Trachea (tissue), 1 donor: ENCODE measurements around the gene LRRC34.

DNA sequence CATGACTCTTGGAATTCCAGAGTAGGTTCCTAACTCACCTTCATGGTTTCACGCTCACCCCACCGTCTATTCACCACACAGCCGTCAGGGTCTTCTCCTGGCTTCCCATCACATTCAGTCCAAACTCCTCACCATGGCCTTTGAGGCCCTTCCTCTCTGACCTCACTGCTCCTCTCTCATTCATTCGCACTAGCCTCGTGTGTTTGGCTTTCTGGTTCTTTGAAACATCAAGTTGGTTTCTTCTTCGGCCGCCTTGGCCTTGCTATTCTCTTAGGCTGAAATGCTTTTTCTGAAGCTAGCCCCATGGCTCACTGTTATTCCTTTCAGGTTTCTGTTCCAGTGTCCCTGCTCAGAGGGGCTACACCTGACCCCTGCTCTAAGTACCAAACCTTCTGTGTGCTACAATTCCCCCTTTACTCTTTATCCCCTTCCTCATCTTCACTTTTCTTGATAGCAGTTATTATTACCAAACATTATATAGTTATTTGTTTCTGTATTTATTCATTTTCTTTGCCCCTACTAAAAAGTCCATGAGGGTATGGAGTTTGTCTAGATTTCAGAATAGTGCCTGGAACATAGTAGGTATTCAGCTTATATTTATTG, 370.2 kb downstream of the MECOM start:
- PRO-cap, result no peak

DNA sequence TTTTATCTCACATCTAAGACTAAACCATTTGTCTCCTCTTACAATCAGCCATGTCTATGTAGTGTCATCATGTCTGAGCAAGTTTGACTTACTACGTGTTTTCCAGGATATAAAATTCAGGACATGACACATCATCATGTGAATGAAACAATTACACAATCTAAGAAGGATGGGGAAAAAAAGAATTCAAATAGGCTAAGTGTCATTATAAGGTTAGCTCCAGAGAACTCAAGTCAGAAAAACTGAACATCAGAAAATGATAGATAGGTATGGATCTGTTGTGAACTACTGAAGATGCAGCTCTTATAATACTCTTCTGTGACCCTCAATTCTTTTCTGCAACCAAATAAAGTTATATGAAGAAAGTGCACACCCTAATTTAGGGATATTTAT, 208.6 kb downstream of the MECOM start:
- PRO-cap, result no peak

DNA sequence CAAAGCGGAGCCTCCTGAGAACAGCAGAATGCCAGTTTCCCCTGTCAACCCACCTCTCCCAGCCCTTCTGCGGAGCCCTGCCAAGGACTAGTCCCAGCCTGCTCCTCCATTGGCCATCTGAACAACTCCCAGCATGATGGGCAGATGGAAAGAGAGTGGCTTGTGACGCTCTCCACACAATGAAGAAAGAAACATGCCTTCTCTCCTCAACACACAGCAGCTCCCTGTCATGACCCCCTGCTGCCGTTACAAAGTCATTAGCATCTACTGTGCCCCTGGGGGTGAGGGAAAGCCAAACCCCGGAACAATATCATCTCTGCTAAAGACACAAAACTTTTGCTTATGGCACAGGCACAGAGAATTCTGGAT, 33.6 kb downstream of the MECOM start:
- PRO-cap, result no peak

GRCh38 chr3:169699396-169700204, 36.1 kb upstream of the MECOM start:
- PRO-cap, result no peak

DNA sequence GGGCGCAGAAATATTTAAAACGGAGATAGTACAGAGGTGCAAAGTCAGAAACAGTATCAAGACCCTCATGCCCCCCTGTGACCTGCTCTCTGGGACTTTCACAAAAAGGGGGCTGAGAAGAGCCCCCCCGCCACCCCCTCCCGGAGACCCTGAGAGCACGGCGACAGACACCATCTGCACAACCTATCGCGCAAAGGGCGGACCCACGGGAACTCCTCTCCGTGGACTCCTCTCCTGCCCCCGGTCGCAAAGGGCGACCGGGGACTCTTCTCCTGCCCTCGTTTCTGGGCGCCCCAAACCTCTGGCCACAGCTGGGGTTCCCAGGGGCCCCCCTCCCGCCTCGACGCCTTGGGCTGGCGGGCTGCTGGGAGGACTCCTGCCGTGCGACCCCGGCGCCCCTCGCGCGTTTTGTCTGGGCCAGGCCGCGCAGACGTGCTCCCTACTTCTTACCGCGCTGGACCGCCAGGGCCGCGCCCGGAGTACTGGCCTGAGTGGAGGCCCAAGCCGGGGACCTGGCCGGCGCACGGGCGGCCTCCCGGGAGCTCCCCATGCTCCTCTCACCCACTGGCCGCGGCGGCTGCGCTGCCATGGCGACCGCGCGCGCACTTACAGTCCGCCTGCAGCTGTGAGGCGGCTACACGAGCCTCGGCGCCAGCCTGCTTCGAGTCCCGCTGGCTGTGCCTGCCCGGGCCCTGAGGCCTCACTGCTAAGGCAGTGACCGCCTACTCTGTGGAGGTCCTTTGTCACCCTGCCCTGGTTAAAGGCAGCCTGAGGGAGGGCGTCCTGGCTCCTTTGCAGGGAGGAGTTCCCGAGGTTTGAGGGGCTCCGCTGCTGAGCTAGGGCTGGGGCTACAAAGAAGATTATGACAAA, 475 bp upstream of the LRRIQ4 start:
- PRO-cap, result no peak

DNA sequence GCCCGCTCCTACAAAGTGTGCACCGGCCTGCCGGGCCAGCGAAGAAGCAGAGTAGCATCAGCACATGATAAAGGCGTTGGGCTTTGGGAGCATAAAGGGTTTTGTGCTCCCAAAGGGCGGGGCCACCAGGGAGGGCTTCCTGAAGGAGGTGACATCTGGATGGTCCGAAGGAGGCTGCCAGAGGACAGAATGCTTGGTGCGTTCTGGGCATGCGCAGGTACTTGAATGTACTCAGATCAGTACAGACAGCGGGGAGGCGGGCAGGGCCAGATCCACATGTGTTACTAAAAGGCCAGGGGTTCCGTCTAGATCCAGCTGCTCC, at the start of gene LRRC34:
Gene LRRC34 (minus strand): TSS at position 75 of the 322 bp plus-strand sequence.
- PRO-cap, result no peak

- PRO-cap, result no peak
These were observed 1.7 kb upstream of the LRRC31 start for GRCh38 chr3:169871350-169871849.

- PRO-cap, result bidirectional peak, plus-strand start at chr3:170038987, minus-strand start at chr3:170038953
These were observed 860 bp downstream of the GPR160 start for GRCh38 chr3:170038572-170039137.

GRCh38 chr3:170154347-170154940, 27.1 kb downstream of the PHC3 start:
- PRO-cap, result no peak

- PRO-cap, result no peak
These were observed 836 bp downstream of the PHC3 start for GRCh38 chr3:170180614-170181180.

GRCh38 chr3:170357810-170358726, 553 bp downstream of the SKIL start:
- PRO-cap, result bidirectional peak, plus-strand start at chr3:170358470, minus-strand start at chr3:170358202

DNA sequence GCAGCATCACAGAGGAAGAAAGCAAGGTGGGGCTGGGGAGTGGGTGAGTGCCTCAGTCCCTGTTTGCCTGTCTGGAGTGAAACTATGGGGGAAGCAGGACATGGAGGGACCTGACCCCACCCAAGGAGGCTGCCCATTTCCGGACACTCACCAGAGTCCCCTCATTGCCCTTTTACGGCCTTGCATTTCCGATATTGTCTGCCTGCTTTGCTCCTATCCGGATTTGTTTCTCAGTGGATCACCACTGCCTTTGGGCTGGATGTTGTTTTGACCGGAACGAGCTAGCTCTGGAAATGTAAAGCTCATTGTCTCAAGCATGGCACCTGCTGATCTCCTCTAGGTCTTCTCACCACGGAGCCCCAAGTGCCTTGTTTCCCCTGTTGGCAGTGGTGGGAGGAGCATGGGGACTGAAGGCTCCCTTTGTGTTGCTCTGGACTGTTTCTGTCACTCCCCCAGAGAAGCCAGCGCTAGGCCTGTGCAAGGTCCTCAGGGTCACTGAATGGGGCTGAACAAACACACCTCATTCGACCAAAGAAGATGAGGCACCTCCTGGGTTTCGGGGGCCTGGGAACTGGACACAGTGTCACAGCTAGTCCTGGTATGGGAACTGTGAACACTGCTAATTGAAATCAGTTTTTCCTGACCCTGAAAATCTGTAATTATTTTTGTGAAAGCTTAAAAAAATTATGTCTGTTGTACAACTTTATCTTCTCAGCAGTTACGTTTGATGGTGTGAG, 7.1 kb downstream of the CLDN11 start:
- PRO-cap, result no peak

GRCh38 chr3:170884150-170884992, 14.4 kb upstream of the RPL22L1 start:
- PRO-cap, result no peak

DNA sequence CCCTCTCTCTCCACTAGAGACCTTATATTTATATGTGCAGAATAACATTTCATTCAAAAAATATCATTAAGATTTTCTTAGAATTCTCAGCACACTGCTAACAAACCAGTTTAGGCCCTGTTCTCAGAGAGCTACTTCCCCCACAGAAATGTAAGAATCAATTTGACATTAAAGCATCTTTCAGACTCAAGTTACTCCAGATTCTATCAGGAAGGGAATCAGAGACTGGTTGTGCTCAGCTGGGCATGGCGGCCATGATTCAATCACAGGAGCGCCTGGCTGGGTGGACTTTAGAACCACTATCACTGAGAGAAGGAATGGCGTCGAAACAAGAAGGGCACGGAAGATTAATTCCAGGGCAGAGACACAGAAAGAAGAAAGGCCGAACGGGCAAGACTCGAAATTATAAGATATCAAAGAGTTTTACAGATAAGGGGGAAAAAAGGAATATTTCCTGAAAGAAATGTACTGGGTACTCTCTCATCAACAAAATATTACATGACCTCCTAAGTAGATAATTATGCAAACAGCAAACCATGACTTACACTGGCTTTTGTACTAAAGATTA, 6.2 kb downstream of the TNIK start:
- PRO-cap, result no peak

DNA sequence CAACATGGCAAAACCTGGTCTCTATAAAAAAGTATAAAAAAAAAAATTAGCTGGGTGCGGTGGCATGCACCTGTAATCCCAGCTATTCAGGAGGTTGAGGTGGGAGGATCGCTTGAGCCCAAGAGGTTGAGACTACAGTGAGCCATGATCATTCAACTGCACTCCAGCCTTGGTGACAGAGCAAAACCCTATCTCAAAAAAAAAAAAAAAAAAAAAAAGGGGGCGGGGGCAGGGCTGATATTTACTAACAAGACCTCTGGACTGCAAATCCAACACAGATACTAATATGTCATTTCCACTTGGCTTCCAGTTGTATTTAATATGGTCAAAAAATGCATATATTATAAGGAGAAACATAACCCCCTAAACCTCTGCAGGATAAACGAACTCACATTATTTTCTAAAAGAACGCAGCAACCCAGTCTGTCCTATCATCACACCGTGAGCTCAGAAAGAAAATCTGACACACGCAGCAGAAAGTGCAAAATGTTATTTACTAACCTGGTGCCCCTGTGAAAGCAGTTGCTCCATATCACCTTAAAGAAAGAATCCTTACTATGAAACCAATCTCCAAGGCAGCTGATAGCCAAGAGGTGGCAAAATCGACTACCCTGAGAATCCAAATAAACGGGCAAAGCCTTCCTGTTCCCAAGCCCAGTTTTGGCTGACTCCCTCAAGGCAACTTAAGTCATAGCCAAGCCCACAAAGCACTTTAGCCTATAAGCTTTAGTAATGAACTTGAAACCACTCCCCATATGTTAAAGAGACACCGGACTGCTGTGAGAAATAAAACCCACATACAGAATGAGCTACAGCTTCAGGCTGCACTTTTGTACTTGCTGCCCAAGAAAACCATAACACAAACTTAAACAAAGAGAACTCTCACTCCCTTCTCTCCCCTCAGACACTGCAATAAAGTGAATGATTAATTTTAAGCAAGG, 39.3 kb downstream of the PLD1 start:
- PRO-cap, result bidirectional peak, plus-strand start at position 789 of the sequence, minus-strand start at position 662 of the sequence

- PRO-cap, result no peak
These were observed 8.2 kb downstream of the PLD1 start for GRCh38 chr3:171801930-171802589.

DNA sequence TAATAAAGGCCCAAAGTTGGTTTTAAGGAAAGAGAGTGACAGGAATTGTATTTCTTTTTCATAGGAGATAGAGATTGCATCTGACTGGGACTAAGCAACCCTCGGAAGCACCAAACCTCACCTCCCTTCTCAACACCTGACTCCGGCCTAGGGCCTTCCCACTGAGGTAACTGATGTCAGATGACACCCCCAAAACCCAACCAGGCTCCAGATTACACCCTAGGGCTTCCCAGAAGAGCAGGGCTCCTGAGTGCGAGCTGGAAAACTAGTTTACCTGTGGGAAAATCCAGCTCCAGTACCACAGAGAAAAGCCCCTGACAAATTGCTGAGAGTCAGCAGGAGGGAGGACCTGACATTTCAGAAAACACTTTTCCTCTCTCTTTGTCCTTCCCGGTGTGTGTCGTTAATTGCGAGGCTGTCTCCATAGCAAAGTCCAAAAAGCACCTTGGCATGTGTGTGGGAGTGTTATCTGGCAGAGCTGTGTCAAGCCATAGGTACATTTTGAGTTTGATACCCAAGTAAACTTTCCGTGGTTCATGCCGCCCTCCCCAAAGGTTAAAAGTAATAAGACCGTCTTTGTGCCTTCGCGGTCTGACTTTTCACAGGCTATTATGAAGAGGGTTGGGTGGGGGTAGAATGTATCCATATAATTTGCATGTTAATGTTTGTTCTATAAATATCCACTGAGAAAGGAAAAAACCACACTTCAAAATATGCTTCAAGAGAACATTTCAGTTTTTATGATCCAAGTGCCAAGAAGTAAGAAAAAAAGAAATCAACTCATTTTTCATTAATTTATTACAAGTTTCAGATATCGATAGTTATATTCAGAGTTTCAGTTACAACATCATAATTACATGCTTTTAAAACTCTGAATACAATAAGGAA, 79.7 kb upstream of the FNDC3B start:
- PRO-cap, result no peak

- PRO-cap, result no peak
These were observed 13.1 kb downstream of the FNDC3B start for GRCh38 chr3:172052416-172053029.

GRCh38 chr3:172070029-172070886, 30.9 kb downstream of the FNDC3B start:
- PRO-cap, result no peak

DNA sequence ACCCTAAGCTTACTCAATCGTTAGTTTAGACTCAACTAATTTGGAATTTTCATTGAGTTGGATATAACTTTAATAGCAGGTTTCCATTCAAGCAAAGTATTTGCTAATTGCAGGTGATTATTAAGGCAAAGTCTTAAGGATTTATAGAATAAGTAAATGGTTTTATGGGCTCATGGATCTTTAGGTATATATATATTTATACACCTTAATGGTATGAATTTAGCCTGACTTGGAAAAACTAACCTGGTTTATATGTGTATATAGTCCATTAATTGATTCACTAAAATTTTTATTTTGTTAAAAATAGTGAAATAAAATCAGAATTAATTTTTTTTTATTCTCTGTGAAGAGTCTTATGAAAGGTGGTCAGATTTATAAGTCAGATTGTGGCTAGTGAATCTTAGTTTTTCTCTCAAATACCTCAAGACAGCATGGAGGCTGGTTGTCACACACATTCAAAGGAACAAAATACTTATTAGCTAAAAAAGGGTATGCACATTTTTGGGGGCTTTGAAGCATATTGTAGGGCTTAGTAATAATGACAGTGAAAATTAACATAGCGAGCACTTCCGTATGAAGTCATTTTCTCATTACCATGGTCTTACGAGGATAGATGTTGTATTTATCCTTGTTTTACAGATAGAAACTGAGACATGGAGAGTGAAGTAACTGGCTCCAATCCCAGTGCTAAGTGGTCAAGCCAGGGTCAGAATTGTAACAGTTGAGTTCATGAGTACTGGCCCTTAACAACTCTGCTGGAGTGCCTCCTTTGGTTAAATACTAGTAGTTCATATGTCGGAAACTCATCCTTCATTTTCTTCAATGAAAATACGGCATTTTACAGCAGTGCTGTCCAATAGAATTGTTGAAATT, 32.1 kb downstream of the FNDC3B start:
- PRO-cap, result no peak